Airway epithelial cell (primary cell): ENCODE measurements around the genes FBXO41, DGUOK, LBX2 and POLE4.

GRCh38 chr2:73058448-73059636 is 12.7 kb downstream of the SFXN5 start:
- RAMPAGE, long total RNA = no peak

DNA sequence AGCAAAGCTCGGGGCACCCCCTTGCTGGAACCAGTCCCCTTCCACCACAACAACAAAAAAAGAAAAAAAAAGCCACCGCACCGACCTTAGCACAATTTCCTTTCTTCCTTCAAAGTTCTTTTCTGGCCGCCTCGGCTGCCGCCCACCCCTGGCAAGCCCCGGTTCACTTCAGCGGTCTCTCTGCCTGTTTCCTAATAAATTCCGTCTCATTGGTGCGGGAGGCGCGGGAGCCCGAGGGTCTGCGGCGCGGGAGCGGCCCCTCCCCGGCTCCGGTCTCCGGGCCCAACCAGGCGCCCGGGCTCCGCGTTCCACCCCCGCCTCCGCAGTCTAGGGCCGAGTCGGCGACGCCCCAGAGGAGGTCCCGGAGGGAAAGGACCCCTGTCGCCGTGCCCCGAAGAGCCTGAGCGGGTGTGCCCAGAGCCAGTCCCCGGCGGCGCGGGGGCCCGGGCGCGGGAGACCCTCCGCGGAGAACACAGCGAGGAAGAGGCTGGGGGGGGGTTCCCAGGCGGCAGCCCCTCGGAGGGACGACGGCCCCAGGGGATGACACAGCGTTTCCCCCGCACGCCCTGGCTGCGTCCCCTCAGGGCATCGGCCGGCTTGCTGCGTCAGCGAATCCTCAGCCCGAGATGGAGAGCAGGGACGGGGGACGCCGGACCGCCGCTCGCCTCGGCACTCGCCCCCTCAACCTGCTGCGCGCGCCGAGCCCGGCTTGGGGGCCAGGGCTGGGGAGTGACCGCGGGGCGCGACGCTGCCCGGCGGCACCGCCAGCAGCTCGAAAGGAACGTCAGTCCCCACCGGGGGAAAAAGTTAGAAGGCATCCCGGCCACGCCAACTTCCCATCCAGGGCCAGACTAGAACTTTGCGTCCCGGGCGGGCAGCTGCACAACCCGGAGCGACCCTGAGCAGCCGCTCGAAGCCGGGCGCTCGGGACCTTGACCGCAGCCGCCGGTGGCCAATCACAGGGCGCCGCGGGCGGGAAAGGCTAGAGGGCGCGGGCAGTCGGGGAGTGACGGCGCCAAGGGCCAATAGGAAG is 821 bp downstream of the SFXN5 start:
- RAMPAGE, long total RNA = no peak

DNA sequence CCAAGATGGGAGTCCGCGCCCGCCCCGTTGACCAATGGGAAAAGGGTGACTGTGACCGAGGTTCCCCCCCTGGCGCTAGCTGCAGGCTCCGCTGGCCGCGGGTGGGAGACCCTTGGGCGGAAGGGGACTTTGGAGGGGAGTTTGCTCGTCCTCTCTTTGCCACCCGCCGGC is 219 bp downstream of the SFXN5 start:
- RAMPAGE, long total RNA = no peak

DNA sequence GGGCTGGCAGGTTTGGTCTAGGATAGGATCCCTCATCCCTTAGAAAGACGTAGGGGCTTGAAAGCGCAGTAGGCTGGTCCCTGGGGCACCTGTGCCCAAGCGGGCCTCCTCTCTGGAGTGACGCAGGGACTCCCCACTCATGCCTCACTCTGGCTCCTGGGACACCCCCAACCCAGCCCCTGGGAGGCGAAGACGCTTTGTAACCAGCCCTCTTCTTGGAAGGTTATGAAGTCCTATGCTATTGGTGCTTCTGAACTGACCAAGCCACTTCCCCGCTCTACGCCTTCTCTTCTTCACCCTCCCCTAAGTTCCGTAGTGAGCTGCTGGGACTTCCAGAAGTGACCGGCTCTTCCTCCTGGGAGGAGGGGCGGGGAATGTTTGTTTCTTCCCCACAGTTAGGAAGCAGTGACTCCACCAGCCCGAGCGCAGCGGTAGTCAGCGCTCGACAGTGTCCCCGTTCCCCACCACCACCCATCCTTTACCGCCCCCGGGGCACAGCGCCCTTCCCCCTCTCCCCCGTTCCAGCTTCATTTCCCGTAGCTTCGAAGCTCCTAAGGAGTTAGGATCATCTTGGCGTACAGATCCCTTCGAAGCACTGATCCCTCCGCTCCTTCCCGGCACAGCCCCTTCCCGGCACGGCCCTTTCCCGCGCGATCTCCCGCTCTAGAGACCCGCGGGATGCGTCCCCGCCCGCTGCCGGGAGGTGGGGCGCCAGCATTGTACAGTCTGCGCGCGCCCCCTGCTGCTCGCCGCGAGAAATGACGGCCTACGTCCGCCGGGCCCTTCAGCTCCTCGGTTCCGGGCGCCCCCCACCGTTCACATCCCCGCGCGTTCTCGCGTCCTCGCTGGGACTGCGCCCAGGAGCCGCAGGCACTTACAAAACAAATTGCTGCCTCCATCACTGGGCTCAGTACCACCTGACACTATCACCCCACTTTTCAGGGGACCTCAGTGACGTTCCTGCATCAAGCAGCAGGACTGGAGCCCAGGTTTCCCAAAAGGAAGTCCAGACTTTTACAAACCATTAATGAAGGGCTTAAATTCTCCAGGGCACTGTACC is 25.2 kb upstream of the NOTO start:
- RAMPAGE, long total RNA = no peak

GRCh38 chr2:73269317-73269776 is 14.9 kb downstream of the FBXO41 start:
- RAMPAGE, long total RNA = no peak

DNA sequence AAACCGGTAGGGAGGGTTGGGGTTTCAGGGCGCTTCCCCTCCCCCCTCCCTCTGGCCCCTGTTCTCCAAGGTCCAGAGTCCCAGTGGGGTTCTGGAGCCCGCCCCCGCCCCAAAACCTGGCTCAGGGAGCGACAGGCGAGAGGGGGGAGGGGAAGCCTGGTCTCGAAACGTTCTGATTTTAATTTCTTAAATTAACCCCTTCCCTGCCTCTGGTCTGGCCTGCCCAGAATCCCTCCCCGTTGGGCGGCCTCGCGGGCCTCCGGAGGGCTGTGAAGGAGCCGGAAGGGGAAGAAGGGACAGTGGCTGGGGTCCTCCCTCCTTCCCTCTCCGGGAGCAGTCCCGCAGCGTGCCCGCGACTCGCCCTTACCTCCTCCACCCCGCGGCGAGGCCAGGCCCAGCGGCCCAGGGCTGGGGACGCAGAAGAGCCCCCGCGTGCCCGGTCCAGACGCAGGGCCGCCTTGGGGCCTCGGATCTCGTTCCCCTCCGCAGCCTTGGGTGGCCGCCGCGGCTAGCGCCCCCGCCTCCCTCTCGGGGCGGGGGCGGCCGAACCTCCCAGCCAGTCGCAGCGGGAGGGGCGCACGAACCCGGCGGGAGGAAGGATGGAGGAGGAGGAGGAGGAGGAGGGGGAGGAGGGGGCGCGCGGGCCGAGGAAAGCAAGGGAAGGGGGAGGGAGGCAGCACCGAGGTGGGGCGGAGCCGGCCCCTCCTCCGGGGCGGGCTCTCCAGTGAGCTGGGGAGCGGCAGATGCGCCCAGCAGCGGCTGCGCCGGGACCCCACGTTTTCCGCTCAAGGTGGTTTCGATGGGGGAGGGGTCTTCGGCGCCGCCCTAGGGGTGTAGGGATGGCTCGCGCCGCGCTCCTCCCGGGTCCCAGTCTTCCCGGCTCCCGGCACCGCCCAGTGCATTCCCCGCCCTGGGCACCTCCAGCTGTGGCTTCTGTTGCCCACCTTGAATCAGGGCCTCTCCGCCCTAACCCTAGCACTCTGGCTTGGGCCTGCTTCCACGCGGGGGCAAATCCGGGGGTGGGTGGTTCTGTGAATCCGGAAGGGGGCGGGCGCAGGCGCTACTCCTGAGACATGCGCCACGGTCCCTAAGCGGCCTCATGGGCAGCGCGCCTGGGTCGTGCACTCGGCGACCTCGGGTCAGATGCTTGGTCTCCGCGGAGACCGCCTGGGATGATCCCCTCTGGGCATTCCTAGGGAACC is at the start of gene FBXO41:
Gene FBXO41 (minus strand): TSS at position 686 of the 1,202 bp plus-strand sequence.
- RAMPAGE, long total RNA = no peak

DNA sequence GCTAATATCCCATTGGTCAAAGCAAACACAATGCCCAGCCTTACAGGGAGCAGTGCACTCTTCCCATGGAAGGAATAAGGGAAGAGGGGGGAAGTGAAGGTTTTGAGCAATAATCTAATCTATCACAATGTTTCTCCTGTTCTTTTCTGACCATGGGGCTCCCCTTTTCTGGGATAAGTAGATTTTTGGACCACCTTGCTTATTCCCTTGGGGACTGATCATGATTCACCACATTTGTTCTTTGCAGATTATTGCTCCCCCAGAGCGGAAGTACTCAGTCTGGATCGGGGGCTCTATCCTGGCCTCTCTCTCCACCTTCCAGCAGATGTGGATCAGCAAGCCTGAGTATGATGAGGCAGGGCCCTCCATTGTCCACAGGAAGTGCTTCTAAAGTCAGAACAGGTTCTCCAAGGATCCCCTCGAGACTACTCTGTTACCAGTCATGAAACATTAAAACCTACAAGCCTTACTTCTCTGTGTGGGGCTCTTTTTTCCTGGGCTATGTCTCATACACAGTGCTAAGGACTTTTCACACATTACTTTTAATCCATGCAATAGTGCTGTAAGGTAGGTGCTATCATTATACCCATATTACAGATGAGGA is 7.4 kb upstream of the DGUOK start:
- RAMPAGE, long total RNA = no peak

DNA sequence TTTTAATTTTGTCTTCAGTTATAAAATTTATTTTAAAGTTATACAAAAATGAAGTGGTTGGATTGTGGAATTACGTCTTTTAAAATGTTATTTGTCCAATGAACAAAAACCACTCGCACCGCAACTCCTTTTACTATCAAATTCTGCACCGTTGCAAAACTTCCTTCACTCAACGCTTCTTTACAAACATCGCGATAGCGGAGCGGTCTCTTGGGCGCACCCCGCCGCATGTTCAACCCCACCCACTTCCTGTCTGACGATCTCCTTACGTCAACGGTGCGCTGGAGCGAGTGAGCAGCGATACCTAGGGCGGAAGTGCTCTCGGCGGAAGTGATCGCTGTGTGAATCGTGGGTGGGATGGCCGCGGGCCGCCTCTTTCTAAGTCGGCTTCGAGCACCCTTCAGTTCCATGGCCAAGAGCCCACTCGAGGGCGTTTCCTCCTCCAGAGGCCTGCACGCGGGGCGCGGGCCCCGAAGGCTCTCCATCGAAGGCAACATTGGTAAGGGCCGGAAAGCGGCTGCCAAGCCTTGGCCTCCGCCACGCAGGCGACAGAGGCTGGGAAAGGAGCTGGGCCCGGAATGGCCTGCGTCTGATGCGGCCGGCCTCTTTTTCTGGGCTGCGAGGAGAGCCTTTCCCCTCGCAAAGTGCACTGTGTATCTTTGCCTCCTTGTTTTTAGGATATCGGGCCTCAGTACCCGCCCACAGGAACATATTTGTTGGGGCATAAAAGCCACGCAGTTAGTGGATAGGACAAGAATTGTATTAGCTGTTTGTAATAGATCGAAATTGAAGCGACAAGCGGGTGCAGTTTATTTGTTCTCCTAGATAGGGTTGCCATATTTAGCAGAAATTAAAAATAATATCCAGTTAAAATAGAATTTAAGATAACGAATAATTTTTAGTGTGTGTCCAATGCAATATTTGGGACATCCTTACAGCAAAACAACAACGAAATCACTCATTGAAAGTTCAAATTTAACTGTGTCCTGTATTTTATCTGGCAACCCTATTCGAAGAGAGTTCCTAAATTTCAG is at the start of gene DGUOK:
Gene DGUOK (plus strand): TSS at position 327 of the 1,034 bp plus-strand sequence.
- RAMPAGE, long total RNA = start-site peak on the plus strand centred at position 337 of the sequence, 74 bp wide, 1,380 and 49 reads in 2 replicates

GRCh38 chr2:74002171-74003002 is 17.7 kb downstream of the TET3 start:
- RAMPAGE, long total RNA = no peak

GRCh38 chr2:74147217-74147779 is 414 bp downstream of the BOLA3 start:
- RAMPAGE, long total RNA = no peak

DNA sequence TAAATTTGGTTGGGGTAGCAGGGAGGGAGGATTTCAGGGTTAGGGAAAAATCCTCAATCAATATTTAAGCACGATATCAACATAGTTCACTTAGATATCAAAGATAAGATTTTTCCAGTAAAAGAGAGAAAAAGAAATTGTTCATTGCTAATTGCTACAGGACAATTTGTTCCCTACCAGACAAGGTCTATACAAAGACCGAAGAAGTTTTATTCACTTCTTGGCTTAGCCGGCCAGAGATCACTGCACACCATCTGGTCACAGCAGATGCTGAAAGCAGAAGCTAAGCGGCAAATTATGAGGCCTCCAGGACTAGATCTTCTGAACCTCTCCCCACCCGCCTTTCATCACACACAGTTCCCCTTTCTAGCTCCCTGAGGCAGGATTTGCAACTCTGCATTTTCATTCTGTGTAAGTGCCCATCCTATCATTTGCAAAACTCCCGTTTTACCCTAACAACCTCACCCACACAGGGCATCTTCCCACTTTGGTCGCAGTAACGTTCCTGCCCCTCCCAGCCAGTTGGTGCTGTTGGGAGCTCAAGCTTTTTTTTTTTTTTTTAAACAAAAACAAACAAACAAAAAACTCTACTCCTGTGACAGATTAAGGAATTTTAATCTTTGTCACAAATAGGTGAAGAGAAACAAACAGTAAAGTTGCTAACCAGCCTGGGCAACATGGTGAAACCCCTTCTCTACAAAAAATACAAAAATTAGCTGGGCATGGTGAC is 3.0 kb upstream of the MOB1A start:
- RAMPAGE, long total RNA = no peak

DNA sequence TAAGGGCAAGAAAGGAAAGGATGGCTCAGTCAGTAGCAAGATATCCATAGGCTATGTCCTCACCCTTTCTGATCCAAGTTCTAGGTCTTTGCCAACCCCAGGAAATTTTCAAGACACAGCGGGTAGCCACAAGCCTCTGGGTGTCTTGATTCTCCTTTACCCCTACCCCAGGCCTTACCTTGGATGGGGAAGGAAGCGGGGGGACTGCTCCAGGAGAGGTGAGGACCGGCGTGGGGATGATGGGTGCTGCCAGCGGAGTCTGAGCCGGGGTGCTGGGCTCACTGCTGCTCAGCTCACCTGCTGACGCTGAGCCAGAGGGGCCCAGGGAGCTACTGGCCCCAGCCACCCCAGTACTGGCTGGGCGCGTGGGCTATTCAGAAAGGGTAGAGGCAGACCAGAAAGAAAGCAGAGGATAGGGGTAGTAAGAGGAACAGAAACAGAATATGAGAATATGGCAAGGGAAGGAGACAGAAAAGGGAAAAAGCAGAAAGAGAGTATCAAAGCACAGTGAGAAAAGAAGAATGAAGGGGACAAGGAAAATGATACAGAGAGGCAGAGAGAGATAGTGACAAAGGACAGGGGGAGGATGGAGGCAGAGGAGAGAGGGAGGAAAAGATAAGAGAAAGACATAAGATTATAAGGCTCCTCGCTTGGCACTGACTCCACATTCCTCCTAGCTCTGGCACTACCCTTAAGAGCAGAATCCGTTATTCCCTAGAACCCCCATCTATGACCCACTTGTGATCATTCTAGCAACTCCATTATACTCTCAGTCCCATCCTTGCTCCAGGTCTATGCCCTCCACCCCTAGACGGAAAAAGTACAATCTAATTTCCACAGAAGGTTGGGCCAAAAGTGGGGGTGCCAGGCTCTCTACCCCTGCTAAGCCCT is 8.5 kb downstream of the DCTN1 start:
- RAMPAGE, long total RNA = no peak

DNA sequence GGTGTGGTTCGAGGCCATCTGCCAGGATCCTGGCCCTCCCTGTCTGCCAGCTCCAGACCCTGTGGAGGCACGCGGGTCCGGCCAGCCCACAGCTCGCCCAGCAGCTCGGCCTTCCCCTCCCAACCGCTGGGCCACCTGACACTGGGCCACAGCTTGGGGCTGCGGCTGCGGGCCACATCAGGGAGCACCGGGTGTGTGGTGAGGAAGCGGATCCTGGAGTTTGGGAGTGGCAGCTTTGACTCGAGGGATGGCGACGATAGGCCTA is 7.0 kb downstream of the C2orf81 start:
- RAMPAGE, long total RNA = no peak

- RAMPAGE, long total RNA = no peak
These were observed 1.4 kb downstream of the LBX2 start for GRCh38 chr2:74497621-74498779.

- RAMPAGE, long total RNA = no peak
These were observed at the start of gene LBX2 for GRCh38 chr2:74499386-74500010. LBX2 (minus strand) TSS chr2:74499603.

DNA sequence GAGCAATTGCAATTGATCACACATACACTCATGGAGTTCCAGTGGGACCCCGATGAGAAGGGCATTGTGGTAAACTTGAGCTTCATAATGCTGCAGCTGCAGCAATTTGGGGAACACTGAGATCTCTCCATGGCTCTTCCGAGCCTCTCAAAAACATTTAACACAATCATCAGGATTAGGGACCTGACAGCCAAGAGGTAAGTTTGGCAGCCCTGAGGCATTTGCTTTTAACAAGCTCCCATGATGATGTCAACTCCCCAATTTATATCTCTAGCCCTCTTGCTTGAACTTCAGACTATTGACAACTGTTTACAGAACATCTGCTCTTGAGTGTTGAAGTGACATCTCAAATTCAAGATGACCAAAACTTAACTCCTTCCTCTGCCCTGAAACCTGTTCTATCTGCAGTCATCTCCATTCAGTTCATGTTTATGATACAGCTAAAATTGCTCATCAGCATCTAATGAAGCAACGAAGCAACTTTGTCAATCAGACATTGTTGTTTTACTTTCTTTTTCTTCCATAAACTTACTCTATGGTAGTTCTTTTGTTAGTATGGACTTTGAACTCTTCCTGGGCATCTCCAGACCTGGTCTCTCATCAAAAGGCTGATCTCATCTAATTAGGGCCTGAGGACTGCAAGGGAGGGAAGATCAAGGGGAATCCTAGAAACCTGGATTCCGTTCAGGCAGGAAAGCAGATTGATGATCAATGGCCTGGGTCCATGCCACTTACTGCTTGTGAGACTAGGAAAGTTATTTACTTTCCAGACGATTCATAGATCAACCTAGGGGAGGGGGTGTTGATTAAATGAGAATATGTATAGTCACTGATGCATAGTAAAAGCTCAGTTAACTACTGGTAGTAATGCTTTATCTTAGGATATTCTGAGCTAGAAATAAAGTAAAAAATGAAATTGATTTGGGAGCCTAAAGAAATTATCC is 48.2 kb downstream of the SEMA4F start:
- RAMPAGE, long total RNA = no peak

DNA sequence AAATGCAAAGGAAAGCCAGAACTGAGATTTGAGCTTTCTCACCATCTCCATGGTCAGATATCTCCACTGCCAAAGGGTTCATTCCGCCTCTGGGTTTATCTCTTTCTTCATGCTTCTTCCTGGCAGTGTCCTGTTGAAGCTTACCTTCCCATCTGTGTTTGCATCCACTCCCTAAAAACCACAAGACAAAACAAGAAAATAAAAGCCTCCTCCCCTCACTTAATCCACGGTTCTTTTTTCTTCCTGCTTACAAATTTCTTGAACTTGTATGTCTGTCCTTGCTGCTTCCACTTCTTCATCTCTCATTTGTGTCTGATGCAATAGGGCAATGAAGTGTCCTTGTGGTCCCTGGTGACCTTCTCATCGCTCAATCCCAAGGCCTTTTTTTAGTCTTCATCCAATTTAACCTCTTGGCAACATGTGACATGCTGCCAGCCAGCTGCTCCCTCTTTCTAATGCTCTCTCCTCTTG is 87.5 kb downstream of the SEMA4F start:
- RAMPAGE, long total RNA = no peak

DNA sequence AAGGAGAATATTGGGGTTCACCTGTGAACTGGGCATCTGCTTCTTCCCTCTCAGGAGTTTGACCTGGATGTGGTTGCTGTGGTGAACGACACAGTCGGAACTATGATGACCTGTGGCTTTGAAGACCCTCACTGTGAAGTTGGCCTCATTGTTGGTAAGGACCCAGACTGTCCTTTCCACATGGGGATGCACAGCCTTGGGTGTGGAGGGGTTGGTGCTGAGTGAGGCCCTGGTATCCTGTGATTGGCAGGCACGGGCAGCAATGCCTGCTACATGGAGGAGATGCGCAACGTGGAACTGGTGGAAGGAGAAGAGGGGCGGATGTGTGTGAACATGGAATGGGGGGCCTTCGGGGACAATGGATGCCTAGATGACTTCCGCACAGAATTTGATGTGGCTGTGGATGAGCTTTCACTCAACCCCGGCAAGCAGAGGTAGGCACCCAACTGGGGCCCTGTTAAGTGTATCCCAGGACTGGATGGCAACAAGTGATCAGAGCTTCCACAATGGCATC is 52.4 kb downstream of the HK2 start:
- RAMPAGE, long total RNA = no peak

DNA sequence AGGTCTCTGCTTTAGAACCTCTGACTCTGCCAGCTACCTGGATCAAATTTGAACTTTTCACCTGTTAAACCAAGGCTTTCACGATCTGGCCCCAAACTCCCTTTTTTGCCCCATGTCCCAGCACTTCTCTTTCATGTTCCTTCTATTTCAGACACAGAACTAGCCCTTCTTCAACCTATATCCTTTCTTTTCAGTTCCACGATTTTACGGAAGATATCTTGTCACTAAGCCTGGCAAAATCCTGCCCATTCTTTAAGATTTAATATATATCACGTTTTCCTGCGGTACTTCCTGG is 39.5 kb upstream of the POLE4 start:
- RAMPAGE, long total RNA = no peak

- RAMPAGE, long total RNA = start-site peak on the plus strand at chr2:74958642-74958677, 535 and 24 reads in 2 replicates; start-site peak on the minus strand at chr2:74958876-74958927, 60 and 46 reads in 2 replicates
These were observed at the start of gene POLE4 for GRCh38 chr2:74957951-74959208. POLE4 (plus strand) TSS chr2:74958643.